Left ventricle myocardium (tissue), 1 donor: ENCODE measurements around the gene PRPF40A.

GRCh38 chr2:150478048-150478562 is 9.4 kb downstream of the RND3 start:
- PRO-cap, result no peak

DNA sequence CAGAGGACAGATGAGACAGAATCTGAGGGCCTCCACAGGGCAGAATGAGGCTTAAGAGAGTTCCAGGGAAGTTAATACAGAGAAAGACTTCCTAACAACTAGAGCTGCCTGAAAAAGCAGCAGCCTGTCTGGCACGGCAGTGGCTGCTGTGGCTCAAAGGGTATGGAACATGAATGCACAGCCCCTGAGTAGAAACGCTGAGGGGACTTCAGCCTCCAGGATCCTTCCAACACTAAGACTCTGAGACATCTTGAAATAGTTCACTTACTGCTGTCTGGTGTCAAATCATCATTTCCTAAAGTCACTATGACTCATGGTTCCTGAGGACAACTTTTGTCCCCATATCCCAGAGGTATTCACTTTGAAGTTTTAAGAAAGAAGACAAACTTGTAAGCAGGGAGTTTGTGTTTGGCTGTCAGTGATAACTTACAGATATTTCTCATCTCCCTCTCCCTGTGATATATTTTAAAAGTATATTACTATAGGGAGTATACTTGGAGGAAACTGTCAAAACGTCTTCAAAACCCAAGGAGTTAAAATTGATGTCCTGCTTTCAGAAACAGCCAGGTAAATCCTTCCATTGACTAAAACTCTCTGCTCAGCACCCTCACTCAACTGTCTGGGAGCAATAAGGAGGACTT is 33.3 kb upstream of the NEB start:
- PRO-cap, result no peak

DNA sequence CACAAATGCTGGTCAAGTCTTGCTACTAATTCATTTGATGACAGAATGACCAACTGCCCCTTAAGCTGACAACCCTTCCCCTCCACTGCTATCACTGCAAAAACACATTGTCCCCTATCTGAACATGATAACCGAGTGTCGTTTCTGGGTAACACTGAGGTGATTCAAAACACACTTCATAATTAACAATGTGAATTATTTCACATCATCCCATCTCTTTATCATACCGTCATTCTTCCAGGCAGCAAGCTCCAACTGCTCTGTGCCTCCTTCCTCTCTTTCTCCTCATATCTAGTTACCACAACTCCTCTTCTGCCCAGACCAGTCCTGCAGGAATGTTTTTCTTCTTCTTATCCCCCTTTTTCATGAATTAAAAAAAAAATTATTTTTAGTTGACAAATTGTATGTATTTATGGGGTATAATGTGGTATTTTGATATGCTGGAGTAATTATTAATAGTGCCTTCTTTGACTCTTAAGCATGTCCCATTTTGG is 38.6 kb downstream of the ARL5A start:
- PRO-cap, result no peak

DNA sequence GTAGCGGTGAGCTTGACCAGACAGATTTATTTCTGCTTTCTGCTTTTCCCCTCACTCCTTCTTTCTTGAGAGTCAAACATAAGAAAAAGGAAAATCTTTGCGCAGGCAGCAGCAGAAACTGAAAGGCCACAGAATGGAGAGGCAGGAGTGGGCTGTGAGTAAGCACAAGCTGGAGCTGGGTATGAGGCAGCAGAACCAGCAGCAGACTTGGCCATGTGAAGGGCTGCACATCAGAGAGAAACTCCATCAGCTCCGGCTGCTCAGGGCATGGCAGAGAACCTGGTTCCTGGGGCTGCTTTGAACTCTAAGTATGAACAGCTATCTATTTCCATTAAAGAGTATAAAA is 99.6 kb upstream of the ARL5A start:
- PRO-cap, result no peak

- PRO-cap, result no peak
Measured at GRCh38 chr2:151933455-151933785, 105.2 kb upstream of the ARL5A start.

GRCh38 chr2:152173822-152174247 is 1.7 kb downstream of the STAM2 start:
- PRO-cap, result no peak

- PRO-cap, result no peak
Measured at GRCh38 chr2:152175121-152175351, 527 bp downstream of the STAM2 start.

GRCh38 chr2:152336455-152337443 is 1.8 kb downstream of the FMNL2 start:
- PRO-cap, result unidirectional peak, minus-strand start at chr2:152336670

DNA sequence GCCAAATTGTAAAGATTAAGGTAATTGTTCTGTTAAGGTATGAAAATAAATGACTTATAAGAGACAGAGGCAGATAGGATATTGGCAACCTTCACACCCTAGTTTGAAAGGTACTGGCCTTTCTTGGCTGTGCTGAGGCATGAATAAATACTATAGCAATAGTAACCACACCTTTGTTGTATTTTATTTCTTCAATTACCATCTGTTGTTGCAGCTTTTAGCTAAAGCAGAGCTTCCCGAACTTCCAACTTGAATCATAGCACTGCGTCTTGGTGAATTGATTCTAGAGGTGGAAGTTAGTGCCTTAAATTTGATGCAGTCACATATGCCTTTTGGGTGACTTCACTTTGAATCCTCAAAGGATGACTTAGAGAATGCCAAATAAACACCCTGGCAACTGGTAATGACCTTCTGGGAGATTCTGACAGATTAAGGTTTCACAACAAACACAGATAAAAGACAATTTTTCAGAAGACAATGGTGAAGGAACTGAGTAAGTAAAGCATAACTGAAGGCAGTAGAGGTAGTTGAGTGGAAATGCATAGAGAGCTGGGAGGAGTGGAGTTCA is 56.0 kb downstream of the FMNL2 start:
- PRO-cap, result no peak

- PRO-cap, result no peak
Measured at GRCh38 chr2:152443112-152443574, 108.2 kb downstream of the FMNL2 start.

DNA sequence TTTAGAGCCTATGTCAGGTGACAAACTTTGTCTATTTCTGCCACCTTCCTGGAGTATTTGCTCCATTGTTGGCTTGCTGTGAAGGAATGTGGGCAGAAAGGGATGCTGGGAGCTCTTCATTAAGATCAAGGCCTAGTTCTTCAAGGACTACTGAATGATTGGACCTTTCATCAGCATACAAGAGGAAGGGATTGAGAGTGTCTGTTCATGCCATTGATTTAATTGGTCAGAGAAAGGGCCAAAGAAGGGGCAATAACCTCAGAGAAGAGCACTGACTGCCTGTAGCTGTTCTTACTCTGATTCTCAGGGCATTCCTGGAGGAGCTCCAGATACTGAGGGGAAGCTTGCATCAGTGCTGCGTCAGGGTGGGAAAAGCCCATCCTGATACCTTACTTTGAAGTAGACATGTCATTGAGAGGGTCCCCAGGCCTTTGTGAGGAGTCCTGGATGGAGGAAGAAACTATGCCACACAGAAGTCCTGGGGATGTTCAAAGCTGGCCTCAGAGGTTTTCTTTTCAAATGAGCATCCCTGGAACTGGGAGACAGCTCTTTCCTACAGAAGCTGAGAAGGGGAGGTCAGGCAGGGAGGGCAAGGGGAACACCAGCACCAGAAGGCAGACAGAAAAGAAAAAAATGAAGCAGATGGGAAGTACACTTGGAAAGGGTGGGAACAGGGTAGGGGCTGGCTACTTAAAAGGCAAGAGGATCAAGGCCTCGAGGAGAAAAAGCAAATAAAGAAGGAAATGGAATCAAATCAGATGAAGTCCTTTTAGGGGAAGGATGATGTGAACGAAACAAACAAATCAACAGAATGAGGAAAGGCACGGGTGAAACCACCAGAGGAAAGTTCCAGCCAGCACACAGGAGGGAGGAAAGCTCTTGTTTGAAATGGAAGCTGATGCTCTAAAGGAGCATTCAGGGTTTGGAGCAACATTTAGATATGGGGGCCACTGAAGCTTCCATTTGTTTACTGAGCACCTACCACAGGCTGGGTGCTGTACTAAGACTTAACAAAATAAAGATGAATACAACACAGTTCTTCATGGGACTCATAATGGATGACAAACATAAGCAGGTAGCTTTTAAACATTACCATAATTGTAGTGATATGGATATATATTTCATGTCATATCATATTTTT is 120.0 kb downstream of the FMNL2 start:
- PRO-cap, result no peak

- PRO-cap, result no peak
Measured at GRCh38 chr2:152594098-152594795, 123.0 kb downstream of the PRPF40A start.

DNA sequence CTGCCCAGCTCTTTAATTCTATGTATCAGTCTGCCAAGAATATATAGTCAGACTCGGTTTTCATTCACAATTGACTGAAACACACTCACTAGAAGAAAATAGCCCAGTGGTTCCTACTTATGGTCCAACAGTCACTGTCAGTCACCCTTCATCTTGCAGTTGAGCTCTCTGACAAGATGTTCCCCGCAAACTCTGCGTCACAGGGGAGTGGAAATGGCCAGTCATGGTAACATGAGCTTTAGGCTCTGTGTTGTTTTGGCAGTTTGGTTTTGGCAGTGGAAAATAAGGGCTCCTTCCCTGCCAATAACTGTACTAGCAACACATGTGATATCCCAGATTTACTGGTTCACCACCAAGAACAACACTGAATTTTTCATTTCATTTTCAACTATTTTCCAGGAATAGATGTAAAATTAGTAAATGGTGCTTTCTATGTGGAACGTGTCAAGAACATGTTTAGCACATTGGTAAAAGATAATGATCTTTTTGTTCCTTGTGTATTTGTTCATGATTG is 122.4 kb downstream of the PRPF40A start:
- PRO-cap, result no peak

DNA sequence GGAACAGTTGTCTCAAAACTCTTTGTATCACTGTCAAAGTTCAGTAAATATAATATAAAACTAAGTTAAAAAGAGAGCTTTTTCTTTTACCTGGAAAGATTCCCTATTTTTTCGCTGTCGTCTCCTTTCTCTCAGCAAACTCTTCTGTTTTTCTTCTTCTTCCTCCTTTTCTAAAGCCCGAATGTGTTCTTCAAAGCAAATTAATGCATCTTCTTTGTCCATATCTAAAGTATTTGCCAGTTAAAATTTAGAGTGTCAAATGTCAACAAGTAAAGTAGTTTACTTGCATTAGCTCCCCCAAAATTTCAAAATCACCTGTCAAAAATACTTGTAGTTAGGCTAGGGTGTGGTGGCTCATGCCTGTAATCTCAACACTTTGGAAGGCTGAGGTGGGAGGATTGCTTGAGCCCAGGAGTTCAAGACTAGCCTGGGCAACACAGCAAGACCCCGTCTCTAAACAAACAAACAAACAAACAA is 48.2 kb downstream of the PRPF40A start:
- PRO-cap, result no peak

GRCh38 chr2:152707251-152707877 is 9.9 kb downstream of the PRPF40A start:
- PRO-cap, result no peak

DNA sequence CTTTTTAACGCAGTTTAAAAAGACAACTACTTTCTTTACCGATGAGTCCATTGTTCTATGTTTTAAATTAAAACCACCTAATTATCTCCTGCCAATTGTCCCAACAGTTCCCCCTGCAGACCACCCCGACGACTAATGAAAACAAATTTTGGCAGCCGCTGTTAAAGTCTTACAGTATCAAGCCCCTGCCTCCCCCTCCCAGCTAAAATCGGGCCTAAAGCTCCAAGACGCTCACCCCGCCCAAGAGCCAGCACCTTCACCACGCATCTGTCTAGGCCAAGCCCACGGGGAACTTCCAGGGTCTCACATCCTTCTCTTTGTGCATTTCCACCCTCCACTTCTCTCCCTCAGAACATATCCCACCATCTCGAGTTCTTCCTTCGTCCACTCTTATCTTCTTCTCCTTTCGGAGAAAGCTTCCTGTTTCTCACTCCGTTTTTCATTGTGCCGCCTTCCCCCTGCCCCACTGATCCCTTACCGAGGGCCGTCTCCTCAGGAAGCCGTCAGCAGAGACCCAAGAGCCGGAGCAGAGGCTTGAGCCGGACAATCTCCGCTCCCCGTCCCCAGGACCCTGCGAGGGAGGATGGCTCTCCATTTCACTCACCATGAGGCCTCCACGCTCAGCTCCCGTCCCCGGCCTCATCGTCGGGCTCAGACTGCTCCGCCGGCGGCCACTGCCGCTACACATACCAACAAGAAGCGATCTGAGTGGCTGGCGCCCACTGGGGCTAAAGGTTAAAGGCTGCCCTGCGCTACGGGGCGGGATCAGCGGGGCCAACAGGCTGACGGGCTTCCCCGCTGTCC is at the start of gene PRPF40A:
PRPF40A (minus strand) TSS at position 710 of the 804 bp plus-strand sequence.
- PRO-cap, result bidirectional peak, plus-strand start outside the sequence, minus-strand start at position 658 of the sequence

GRCh38 chr2:152717556-152718375 is 505 bp upstream of the PRPF40A start:
- PRO-cap, result bidirectional peak, plus-strand start at chr2:152717633, minus-strand start at chr2:152717409; bidirectional peak, plus-strand start at chr2:152717964, minus-strand start at chr2:152718012; bidirectional peak, plus-strand start at chr2:152718288, minus-strand start at chr2:152718231

GRCh38 chr2:154427446-154427898 is 271.0 kb upstream of the KCNJ3 start:
- PRO-cap, result no peak

- PRO-cap, result no peak
Measured at GRCh38 chr2:156091426-156092666, 240.7 kb downstream of the NR4A2 start.

- PRO-cap, result bidirectional peak, plus-strand start at chr2:156320706, minus-strand start at chr2:156320752
Measured at GRCh38 chr2:156320464-156321112, 11.9 kb downstream of the NR4A2 start.